H4 (cell line): Measurements from ENCODE around the genes TMEM134 and AIP.

GRCh38 chr11:67311443-67312406, 8.4 kb downstream of the SSH3 start:
- RAMPAGE, long total RNA, result no peak

DNA sequence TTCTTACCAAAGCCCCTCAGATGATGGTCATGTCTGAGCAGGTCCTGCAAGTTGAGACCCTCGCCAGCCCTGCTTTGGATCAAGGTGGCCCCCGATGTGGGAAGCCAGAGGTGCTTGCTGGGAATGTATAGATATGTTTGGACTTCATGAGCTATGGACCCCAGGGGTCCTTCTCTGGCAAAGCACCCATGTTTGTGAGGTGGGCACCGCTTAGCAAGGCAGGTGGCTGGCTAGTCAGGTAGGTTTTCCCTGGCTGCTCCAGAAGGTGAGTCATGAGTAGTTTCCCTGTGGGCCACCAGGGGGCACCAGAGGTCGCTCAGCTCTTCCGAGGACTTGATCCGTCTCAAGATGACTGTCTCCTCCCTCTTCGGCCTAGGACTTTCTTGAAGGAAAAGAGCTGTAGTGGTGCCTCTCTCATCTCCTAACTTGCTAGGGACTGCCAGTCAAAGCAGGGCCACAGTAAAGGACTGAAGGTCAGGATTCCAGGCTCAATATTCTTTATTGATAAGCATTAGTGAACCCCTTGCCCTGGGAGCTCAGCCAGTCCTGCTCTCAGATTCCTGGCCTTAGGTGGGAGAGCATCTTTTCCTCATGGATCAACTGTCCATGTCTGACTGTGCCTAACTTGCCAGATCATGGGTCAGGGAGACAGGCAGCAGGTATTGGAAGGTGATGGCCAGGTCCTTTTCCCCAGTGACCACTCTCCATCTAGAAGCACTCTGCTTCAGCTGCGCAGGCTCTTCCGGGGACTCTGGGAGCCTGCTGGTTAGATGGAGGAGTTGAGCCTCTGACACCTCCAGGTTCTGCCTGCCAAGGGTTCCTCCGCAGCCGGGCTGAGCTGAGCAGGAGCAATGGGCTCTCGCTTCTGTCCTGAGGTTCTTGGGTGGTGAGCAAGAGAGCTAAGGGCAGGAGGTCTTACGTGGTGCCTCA, 2.0 kb downstream of the POLD4 start:
- RAMPAGE, long total RNA, result no peak

DNA sequence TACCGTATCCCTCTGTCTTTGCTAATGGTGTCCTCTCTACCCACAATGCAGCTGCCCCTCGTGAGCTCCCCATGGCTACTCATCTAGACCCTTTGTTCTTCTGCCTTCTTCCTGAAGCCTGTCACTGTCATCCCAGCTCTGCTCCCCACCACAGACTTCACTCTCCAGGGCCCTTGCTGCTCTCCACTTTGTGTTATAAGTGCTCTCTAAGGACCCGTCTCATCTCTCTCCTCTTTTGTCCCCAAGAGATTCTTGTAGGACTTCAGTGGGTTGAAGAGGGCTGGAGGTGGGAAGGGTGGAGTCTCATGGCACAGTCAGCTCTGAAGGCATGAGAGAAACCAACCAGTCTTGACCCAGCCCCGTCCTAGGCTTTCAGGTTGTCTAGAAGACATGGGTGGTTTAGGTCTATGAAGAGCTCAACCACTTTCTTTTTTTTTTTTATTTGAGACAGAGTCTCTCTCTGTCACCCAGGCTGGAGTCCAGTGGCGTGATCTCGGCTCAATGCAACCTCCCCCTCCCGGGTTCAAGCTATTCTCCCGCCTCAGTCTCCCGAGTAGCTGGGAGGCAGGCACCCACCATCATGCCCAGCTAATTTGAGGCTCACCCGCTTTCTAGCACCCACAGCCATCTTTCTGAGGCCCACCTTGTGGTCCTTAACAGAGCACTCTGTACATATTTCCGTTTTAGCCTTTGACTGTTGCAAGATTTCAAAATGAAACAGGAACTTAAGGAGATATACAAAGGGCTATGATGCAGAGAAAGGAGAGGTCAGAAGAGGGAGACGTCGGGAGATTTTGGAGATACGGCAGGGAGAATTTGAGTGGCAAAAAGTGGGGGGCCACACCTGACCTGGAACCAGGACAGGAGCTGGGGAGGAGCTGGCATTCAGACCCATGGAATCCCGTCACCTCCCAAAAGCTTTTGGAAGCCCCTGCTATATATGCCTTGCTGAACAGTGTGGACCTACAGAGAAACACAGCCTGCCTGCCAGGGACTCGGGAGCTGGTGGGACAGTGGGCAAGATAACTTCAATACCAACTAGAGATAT, 7.7 kb upstream of the CLCF1 start:
- RAMPAGE, long total RNA, result no peak

GRCh38 chr11:67395952-67396805, 4.4 kb downstream of the RAD9A start:
- RAMPAGE, long total RNA, result no peak

DNA sequence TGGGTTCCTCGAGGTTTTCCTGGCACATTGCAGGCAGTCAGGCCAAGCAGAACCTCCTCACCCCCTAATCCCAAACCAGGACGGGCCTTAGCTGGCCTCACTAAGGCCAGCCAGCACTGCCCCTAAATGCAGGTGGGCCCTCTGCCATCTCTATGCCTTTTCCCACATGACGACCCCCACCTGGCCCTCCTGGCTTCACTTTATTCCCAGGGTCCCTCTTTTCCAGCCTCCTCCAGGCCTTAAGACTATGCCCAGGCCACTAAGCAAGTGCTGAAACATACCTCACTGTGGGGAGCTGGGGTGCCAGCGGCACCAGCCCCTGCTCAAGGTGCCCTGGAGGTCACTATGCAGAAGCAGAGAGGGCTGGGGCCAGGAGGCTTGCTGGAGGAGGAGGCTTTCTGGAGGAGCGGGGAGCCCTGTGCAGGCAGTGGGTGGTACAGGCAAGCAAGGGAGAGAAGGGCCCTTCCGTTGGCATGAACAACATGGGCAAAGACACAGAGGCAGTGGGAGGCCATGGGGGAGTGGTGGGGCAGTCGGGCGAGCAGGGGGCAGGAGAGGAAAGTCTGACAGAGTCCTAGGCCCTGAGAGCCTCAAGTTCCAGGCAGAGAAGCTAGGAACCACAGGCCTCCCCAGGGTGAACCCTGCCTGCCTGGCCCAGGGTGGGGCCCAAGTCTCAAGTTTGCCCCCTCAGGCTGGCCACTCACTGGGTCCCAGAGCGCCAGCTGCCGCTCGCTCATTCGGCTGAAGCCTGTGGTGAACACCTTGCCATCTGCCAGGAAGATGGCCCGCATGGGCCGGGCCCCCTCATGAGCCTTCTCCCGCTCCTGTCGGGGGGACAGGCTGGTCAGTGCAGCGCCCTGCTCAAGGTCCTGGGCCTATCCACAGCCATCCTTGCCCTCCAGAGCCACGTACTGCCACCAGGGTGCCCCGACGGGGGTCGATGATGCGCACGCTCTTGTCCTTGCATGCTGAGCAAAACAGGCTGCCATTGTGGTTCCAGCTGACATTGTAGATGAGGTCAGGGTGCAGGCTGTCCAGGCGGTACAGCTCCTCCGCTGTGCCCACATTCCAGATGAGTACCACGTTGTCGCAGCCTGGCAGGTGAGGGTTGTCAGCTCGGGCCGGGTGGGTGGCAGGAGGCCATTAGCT, 2.5 kb downstream of the CORO1B start:
- RAMPAGE, long total RNA, result no peak

- RAMPAGE, long total RNA, result no peak
Measured at GRCh38 chr11:67468708-67469625, at the start of gene TMEM134. Gene TMEM134, minus strand, starts transcription at chr11:67469251.

- RAMPAGE, long total RNA, result start-site peak on the plus strand at chr11:67483022-67483027, 36 reads; start-site peak on the plus strand at chr11:67483134-67483149, 97 reads
Measured at GRCh38 chr11:67482500-67483700, at the start of gene AIP. Gene AIP, plus strand, starts transcription at chr11:67483026.

GRCh38 chr11:67583947-67584598, 461 bp downstream of the GSTP1 start:
- RAMPAGE, long total RNA, result no peak

GRCh38 chr11:67616231-67616814, 9.6 kb downstream of the NDUFV1 start:
- RAMPAGE, long total RNA, result no peak

DNA sequence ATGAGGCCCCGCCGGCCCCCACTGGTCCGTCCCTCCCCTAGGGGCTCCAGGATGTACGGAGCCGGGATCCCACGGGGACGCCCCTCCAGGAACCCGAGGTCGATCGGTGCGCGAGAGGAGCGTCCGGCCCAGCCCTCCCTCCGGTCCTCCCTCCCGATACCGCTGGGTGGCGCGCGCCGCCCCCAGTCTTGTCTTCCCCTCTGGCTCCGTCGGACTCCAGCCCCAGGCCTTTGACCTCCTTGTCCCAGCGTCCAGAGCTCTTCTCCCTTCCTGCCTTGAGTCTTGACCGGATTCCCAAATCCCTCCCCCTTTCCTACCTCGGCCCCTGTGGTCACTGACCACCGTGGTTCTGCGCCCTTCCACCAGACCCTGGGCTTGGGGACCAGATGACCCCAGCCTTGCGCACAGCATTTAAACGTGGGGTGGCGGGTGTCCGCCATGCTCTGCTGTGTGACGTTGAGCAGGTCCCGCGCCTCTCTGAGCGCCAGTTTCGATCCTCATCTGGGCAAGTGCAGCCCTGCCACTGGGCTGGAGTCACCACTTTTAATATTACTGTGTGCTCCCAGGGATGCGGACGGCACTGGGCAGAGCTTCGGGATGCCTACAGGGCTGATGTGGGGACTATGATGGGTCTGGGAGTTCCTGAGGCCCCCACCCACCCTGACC, 1.0 kb upstream of the NUDT8 start:
- RAMPAGE, long total RNA, result no peak

DNA sequence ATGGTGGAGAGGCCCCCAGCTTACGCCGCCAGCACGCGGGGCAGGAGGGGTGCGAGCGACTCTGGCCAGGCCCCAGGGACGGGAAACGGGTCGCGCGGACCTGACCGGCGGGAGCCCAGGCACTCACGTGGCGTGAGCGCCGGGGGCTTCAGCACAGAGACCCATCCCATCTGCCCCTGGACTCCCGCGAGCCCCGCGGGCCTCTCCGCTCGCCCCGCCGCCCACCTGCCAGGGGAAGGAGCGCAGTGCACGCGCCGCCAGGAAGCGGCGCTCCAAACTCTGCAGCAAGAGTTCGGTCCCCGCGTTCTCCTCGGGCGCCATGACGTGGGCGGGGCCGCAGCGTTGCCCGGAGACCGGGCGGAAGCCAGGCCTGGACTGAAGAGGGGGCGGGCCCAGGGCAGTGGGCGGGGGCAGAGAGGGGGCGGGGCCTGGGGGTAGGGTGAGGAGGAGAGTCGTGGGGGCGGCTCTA, 130.6 kb upstream of the ALDH3B2 start:
- RAMPAGE, long total RNA, result no peak

DNA sequence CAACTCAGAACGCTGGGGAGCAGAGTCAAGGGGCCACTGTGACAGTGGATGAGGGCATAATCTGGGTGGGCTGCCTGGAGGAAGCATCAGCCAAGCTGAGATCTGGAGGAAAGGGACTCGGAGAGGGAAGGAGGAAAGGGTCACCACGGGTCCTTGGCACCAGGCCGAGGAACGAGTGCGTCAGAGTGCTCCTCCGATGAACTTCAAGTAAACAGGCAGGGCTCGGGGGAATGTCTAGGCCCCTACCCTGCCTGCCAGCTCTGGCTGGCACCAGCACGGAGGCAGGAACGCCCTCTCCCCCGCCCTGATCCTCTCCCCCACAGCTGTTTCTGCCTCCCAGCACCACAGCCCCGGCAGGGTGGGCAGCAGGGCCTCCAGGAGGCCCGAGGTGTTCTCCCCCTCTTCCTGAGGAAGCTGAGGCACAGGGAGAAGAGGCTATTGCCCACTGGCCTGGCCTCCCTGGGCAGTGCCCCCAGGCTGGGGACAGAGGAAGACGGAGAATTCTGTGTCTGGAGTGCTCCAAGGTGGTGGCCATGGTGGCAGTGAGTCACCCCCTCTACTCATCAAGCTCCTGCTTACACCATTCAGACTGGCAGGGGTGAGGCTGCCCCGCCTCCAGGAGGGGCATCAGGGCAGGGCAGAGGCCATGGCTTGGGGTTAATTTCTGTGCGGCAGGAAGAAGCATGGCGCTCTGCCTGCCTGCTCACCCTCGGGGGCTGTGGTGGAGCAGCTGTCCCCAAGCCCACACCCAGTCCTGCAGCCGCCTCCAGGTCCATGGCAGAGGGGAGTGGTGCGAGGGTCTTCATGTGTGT, 4.3 kb downstream of the ALDH3B1 start:
- RAMPAGE, long total RNA, result no peak

- RAMPAGE, long total RNA, result no peak
Measured at GRCh38 chr11:68036468-68036661, 2.5 kb upstream of the TCIRG1 start.

- RAMPAGE, long total RNA, result no peak
Measured at GRCh38 chr11:68046201-68047079, 7.6 kb downstream of the TCIRG1 start.

- RAMPAGE, long total RNA, result no peak
Measured at GRCh38 chr11:68054644-68055285, 15.9 kb downstream of the TCIRG1 start.

DNA sequence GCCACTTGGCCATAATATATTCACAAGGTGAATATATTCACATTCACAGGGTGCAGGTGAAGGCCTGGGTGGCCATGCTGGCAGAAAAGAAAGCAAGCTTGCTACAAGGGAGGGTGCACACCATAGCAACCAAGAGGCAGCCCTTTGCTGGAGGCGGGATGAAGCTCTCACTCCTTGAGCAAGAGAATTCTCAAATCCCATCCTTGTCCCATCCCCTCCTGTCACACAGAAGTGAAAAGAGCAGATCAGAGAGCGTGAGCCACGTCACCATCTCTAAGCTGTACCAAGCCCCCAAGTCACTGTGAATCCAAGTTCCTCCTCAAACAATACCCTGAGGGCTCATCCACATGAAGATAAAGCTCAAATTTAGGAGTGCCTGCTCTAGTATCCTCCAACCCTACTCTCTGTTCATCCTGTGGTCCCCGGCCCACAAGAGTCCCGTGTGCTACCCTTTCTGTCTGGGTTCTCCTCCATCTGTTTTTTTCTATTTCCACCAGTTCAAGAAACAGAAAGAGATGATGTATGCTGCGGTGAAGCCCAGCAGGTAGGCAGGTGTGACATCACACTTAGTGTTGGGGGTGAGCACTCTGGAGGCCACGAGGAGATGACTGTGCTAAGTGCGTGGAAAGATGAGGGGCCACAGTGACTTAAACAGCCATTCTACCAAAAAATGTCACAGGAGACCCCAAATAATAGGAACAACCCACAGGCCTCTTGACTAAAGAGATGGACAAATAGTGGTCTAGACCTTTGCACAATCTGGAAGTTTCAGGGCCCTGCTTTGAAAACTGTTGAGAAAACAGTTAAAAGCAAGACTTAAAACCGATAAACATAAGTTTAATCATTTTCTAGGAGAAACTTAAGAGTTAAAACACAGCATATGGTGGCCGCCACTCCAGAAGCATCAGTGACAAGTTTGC, 23.7 kb downstream of the TCIRG1 start:
- RAMPAGE, long total RNA, result no peak

DNA sequence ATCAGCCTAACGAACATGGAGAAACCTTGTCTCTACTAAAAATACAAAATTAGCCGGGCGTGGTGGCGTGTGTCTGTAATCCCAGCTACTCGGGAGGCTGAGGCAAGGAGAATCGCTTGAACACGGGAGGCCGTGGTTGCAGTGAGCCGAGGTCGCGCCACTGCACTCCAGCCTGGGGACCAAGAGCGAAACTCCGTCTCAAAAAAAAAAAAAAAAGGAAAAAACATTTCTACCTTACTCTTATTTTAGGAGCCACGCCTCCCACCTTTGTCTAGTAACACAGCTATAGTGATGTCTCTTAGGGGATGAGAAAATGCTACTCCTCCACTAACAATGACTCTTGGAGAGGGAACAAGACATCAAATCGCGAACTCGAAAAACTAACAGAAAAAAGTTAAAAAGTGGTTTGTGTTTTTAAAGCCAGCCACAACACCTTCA, 1.1 kb downstream of the CHKA start:
- RAMPAGE, long total RNA, result no peak

DNA sequence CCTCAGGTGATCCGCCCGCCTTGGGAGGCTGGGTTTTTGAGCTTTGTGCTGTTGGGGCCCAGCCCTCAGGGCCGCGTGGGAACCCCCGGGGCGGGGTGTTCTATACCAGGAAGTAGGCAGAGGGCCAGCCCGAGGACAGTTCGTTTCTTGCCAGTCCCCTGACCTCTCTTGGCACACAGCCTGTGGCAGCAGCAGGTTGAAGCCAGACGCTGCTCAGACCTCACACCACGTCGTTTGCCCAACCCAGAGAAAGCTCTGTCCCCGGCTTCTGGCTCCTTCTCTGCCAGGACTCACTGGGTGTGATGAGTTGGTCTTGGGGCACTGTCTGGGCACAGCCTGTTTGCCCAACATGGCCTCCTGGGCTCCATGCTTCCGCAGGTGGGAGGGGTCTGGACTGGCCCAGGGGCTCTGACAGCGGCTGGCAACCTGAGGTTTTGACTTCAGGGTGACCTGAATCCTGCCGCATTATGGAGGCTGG, 25.0 kb upstream of the CHKA start:
- RAMPAGE, long total RNA, result no peak

DNA sequence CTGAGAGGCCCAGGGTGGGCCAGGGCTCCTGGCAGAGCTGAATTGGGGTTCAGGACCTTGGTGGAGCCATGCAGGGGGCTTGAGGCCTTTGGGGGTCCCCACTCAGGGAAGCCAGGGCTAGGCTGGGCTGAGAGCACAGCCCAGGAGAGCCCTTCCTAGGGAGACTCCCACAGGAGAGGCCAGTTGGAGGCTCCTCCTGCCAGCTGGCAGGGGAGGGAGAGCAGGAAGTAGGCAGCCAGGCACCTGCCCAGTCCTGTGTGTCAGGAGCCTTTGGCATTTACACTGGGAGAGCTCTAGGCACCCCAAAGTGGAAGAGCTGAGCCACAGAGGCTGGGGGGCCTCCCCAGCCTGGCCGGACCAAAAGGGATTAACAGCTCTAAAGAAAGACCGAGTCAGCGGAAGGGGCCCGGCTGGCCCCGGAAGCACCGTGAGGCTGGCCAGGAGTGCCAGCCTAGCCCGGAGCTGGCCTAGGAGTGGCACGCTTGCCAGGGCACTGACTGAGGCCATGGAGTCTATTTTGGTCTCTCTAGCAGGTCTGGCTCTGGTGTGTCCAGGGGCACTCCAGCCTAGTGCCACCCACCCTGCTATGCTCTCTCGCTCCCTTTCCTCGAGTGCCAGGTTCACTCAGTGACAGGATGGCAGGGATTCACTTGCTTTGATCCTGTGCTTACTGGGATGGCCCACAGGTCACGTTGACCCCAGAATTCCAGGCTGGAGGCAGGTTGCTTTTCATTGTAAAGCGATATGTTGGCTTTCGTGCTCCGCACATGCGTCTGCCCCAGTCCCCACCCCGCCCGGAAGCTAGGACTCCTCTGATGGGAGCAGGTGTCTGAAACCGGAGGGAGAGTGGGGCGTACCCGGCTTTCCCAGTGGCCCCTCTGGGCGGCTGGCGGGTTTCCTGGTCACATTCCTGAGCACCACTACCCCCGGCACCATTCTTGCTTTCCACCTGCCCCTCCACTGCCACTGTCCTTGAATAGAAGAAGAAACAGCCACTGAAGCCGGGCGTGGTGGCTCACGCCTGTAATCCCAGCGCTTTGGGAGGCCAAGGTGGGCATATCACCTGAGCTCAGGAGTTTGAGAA, 3.3 kb upstream of the KMT5B start:
- RAMPAGE, long total RNA, result no peak

GRCh38 chr11:68270506-68271013, 1.2 kb downstream of the C11orf24 start:
- RAMPAGE, long total RNA, result no peak